Endometrial microvascular endothelial cells (primary cell): ENCODE measurements around the genes PROS1, ARL6, GABRR3 and DCBLD2.

GRCh38 chr3:93934437-93935145 lies 39.1 kb downstream of the PROS1 start:
- RAMPAGE, long total RNA, result no peak

GRCh38 chr3:93973423-93974460 lies at the start of gene PROS1:
Gene PROS1, minus strand, starts transcription at chr3:93973896.
- RAMPAGE, long total RNA, result no peak

DNA sequence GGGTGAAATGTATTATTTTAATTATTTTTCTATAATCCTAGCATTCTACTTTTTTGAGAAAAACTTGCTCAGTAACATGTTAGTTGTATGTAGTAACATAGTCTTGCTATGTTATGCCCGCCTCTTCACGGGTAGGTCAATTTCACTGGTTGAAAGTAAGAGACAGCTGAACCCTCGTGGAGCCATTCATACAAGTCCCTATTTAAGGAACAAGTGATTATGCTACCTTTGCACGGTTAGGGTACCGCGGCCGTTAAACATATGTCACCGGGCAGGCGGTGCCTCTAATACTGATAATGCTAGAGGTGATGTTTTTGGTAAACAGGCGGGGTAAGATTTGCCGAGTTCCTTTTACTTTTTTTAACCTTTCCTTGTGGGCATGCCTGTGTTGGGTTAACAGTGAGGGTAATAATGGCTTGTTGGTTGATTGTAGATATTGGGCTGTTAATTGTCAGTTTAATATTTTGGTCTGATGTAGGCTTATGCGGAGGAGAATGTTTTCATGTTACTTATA lies 197.2 kb upstream of the EPHA6 start:
- RAMPAGE, long total RNA, result no peak

DNA sequence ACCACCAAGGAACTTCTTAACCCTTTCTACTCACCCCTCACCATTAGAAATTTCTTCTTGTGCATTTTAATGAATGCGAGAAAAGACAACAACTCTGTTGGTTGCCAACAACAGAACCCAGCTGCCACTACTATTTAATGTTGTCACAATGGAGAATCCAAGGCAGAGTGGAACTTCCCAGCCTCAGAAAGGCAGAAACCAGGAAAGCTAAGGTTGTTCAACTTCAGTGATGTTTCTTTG lies 325.2 kb upstream of the ARL6 start:
- RAMPAGE, long total RNA, result no peak

DNA sequence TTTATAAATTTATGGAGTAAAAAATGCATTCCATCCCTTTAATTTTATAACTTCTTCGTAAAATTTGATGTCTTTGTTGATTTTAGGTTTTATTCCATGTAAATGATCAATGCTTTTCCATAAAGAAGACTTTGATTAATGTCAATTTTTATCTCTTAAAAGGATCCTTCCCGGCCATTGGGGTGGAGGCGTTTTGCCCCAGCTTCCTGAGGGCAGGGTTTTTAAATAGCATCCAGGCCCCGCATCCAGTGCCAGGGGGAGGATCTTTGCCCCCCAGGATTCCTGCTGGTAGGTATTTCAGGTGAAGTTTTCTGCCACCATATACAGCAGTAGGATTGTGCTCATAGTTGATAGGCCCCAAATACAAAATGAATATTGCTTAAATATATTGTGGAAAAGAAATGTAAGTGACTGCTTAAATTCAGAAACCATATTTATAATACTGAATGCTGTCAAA lies 172.1 kb upstream of the ARL6 start:
- RAMPAGE, long total RNA, result no peak

GRCh38 chr3:97764156-97765024 lies at the start of gene ARL6:
Gene ARL6, plus strand, starts transcription at chr3:97764758.
- RAMPAGE, long total RNA, result no peak

GRCh38 chr3:98035175-98035743 lies at the start of gene GABRR3:
Gene GABRR3, minus strand, starts transcription at chr3:98035315.
- RAMPAGE, long total RNA, result no peak

- RAMPAGE, long total RNA, result no peak
Observed at GRCh38 chr3:98522019-98522498, 643 bp downstream of the CLDND1 start.

GRCh38 chr3:98557287-98557758 lies 25.5 kb downstream of the GPR15 start:
- RAMPAGE, long total RNA, result no peak

DNA sequence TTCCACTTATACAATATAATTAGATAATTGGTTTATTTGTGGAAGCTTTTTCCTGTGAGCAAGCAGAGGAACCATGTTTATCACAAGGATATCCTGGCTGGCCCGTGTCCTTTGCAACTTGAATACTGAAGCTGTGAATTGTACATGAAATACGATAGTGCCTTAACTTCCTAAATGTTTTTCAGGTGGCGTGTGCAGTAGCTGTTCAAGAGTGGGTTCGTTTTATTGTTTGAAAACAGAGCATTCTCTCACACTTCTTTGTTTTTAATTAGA lies 2.7 kb downstream of the ST3GAL6 start:
- RAMPAGE, long total RNA, result no peak

GRCh38 chr3:98900625-98901819 lies at the start of gene DCBLD2:
Gene DCBLD2, minus strand, starts transcription at chr3:98901695.
- RAMPAGE, long total RNA, result no peak

GRCh38 chr3:99636870-99637376 lies 1.5 kb upstream of the COL8A1 start:
- RAMPAGE, long total RNA, result no peak

DNA sequence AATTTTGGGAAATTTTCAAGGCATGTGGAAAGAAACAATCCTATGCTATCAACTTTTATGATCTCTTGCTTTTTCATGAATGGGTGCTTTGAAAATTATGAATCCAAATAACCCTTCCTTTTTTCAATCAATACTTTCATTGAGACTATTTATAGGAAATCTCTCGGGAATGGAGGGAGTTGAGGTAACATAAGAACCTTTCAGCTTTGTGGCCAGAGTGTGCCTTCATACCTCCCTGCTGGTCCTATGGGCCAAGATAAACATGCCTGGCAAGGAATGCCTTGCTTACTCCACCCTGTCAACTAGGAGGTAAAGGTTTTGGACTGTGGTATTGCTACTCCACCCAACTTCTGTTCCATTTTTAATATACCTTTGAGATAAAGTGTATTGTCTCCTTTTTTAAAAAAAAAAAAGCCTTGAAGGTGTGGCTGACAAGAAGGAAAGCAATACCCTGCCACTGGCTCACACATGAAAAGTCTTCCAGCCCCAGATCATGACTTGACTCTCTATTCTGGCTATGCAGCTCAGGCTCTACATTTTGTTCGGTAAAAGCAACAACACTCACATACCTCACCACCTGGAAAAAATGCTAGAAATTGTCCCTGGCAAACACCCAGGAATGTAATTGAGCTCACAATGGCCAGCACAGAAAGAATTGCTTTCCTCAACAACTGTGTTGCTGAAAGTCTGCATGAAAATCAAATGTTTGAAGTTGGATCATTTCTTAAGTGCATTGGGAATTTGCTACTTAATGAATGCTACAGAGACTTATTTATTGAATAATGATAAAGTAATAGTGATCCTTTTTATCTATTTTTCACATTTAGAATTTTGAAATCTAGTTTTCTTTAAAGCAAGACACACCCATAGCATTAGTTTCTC lies 35.9 kb downstream of the COL8A1 start:
- RAMPAGE, long total RNA, result no peak

- RAMPAGE, long total RNA, result no peak
Observed at GRCh38 chr3:99789168-99789589, 28.5 kb upstream of the CMSS1 start.

DNA sequence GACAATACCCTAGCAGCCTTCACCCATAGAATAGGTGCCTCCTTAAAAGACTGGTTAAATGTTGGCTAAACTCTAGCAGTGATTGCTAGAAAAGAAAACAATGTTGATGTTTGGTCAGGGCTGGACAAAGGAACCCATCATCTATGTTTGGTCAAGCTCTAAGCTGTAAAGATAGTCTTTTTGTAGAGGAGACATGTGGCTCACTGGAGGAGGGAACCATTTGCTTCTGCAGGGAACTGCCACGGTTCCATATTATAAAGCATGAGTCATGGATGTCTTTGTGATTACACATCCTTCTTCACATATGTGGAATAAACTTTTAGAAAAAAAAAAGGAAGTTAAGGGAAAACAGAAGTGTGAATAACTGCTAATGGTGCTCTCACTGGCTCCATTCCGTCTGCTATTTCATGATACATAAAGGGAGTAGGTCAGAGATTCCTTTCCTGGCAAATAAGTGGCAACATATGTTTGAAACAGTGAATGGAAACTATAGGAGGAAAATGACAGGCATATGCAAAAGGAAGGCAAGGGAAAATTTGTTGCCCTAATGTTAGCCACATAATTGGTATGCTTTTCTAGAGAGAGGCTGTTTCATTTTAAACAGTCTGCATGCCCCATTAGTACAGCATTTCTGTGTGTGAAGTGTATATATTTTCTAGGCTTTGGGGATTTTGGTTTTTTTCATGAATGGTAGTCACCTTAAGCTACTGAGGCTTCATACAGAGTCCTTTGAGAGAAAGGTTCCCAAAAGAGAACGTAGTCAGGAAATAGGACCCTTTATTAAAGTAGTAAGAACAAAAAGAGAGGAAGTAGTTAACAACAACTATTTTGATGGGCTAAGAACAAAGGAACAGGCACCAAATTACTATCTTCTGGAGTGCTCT lies 78.4 kb downstream of the CMSS1 start:
- RAMPAGE, long total RNA, result no peak

GRCh38 chr3:99925391-99925967 lies 107.8 kb downstream of the CMSS1 start:
- RAMPAGE, long total RNA, result no peak

- RAMPAGE, long total RNA, result no peak
Observed at GRCh38 chr3:99957448-99957987, 139.9 kb downstream of the CMSS1 start.

- RAMPAGE, long total RNA, result no peak
Observed at GRCh38 chr3:99966892-99967598, 147.3 kb downstream of the FILIP1L start.

DNA sequence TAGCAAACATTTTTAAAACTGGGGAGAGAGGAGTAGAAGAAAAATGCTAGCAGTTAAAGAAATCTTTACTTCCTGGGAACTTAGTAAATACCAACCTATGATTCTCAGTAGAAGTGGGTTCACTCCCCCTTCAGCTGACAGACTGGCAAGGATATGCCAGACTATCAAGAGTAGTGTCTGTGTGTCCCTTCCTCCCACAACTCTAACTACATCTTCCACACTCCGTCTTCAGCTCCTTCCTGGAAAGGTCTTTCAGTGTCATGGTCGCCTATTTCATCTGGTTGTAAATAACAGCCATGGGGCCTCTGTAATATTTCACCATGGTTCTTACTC lies 90.5 kb downstream of the FILIP1L start:
- RAMPAGE, long total RNA, result no peak

- RAMPAGE, long total RNA, result no peak
Observed at GRCh38 chr3:100040431-100041013, 73.8 kb downstream of the FILIP1L start.